Amniotic epithelial cell (primary cell): Measurements from ENCODE around the genes TMC6 and BIRC5.

DNA sequence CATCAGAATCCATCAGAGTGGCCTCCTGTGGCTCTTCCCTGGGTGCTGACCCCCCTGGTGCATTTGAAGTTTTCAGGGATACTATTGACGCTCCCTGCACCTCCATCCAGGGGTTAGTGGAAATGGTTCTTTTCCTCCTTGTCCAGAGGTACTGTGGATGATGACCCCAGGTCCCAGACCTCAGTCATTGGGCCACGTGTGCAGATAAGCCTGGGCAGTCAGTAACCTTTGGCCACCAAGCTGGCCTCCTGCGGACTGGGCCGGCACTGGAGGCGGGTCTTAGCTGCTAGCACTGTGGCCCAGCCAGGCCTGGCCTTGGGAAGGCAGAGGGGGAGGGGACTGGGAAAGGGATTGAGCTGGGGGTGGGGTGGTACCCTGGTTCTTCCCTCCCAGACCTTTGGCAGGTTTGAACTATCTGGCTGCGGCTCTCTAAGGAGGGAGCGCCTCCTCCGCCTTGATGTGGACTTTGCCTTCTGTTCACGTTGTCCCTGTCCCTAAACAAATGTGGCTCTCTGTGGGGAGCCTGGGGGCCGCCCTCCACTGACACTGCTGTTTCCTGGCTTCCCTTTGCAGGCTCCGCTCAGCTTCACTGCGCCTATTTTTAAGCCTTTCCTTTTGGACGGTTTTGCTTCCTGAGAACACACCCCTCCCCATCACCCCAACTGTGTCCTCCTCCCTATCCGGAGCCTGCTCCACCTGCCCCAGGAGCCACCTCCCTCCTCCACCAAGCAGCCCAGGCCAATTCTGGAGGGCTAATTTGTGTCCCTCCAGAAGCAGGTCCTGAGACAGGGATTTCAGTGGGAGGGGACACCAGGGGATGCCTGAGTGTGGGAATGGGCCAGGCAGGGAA is 111.2 kb downstream of the SEPTIN9 start:
- RRBS: no CpG with 5 or more reads among the region's 14 CpGs

DNA sequence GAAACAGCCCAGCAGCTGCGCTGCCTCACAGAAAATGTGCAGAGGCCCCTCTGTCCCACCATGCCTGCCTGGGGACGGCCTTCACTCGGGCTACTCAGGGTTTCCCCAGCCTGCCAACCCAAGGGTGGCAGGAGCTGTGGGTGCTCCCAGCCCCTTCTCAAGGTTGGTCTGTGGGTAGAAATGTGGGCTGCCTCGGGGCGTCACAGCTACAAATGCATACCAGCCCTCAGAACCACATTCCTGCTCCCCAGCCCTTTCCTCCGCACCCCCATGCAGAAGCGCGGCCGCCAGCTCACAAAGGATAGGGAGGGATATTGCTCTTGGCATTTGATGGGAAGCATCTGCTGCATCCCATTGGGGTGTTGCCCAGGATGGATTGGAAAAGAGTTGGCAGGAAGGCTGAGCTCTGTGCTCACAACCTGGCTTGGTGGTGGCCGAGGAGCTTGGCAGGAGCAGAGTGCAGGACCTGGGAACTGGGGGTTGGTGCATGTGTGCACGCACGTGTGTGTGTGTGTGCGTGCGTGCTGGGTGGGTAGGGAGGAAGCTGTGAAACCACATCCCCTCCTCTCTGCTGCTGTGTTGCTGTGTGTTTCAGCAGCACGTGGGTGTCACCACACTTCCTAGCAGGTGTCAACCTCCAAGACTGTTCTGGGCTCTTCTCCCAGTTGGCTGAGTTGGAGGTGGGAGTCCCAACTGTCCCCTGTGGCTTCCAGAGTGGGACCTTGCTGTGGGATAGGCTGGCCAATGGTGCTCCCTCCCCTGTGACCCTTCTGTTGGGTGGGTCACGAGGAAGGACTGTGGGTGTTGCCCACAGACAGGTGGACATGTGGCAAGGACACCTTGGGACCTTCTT is 164.0 kb downstream of the SEPTIN9 start:
- RRBS: no CpG with 5 or more reads among the region's 16 CpGs

DNA sequence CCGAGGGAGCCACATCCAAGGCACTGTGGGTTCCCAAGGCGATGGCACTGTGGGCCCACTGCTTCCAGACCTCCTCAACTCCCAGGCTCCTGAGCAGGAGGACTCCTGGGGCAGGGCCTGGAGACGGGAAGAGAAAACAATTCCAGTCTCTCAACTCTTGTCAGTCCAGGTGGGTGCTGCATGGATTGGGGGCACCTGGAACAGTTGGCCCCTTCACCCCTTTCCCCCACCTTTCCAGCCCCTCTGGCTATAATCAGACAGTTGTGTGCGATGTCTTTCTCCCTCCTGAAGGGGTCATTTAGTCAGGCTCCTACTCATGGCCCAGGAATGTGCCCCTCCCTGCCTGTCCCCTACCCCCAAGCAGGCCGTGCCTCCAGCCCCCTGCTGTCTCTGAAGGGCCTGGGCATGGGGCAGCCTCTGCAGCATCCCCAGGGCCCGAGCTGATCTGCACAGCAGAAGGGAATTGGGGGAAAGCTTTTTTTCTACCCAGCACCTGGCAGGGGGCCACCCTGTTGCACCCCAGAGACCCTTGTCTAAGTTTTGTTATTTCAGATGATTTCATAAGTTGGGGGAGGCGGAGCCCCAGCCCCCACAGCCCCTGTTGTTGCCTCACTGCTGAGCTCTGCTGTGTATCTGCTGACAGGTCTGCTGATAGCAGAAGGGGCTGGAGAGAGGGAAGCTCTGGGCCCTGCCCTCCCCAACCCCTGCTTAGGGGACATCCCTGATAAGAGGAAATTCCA is 189.8 kb downstream of the SEPTIN9 start:
- RRBS: no CpG with 5 or more reads among the region's 7 CpGs

DNA sequence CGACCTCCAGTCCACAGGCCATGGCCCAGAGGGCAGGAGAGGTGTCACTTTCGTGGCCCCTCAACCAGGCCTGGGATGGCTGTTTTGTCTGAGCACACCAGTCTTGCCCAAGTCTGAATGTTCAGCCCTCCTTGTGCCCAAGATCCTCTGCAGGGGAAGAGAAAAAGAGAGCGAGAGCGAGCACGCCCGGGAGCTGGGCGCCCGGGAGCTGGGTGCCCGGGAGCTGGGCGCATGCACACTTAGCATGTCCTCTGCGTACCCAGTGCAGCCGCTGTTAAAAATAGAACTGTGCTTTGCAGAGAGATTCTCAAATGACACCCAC is 273.8 kb downstream of the SEPTIN9 start:
- RRBS: no CpG with 5 or more reads among the region's 12 CpGs

DNA sequence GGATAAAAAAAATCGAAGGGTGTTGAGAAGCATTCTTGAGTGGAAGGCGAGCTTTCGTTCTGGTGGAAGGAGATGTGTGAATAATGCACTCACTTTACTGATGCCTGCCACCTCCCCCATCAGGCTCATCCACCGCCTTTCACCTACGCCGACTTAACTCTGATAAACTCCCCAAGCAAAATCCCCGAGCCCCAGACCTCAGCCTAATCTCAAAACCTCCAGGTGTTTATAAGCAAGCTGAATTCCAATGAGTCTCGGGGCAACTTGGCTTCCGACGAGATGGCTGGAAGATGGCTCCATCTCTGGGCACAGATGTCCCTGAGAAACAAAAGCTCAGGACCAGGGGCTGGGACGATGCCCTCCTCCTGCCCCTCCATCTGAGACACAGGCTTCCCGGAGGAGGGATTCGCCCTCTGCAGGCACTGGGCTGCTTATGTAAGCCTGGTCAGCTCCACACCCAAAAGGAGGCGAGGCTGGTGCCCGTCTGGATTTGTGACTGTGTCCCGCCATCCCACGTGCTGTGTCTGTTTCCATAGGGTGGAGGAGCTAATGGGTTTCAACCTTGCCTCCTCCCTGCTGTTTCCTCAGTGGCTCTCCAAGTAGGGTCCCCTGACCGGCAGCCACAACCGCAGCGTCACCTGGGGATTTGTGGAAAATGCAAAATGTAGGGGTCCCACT is 290.9 kb downstream of the SEPTIN9 start:
- RRBS: no CpG with 5 or more reads among the region's 20 CpGs

GRCh38 chr17:77666366-77666792 is 292.1 kb upstream of the TNRC6C start:
- RRBS: no CpG with 5 or more reads among the region's 8 CpGs

GRCh38 chr17:77735631-77736472 is 222.7 kb upstream of the TNRC6C start:
- RRBS: no CpG with 5 or more reads among the region's 16 CpGs

DNA sequence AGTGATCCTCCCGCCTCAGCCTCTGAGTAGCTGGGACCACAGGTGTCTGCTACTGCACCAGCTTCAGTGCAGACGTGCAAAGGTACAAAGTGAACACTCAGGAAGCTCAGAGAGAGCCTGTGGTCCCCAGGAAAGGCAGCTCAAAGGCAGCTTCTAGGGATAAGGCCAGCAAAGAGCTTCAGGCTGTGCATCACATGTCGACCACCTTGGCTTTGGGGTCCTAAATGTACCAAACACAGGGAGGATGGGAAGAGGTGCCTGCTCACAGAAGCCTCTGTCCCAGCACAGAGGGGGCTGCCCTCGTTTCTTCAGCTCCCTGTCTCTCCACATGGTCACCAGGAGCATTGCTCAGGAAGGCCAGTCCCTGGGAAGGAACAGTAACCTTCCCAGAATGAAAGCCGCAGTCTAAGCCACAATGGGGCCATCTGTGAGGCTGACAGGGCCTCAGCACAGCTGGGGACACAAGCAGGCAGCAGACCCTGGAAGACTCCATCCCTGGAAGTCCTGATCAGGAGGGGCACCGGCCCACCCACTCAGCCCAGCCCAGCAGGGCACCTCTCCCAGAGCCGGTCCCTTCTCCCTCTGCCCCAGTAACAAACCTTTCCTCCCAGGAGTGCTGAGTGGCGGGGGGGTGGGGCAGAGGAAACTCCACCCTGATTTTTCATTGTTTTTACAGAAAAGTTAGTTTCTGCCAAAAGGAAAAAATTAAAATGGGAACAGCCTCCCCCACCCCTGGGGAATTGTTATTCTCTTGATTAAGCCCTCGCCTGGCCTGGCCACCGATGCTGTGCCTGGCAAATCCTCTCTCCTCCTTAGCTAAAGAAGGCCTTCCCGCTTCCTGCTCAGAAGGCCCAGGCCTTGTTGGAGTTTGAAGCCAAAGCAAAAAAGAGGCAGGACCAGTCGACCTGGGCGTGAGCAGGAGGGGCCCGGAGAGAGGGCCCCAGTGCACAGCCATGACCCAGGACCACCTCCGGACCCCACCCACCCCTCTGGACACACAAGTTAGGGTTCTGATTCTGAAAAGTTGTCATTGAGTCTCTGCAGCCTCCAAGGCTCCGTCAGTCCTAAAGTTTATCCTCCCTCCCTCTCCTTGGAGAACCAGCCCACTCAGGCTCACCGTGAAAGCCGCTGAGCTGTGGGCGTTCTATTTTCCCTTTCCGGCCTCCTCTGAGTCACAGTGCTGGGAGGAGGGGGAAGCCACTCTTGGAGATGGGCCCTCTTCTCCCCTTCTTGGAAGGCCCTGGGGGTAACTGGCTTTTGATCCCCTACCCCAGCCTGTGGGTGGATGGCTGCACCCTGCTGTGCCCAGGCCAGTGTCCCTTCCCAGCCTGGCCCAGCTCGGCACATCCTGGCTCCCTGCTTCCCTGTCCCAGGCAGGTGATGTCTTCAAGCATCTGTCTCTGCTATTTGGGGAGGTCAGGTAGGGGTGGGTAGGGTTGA is 128.5 kb upstream of the TNRC6C start:
- RRBS: 46% methylated on average over 3 of the region's 21 CpGs

DNA sequence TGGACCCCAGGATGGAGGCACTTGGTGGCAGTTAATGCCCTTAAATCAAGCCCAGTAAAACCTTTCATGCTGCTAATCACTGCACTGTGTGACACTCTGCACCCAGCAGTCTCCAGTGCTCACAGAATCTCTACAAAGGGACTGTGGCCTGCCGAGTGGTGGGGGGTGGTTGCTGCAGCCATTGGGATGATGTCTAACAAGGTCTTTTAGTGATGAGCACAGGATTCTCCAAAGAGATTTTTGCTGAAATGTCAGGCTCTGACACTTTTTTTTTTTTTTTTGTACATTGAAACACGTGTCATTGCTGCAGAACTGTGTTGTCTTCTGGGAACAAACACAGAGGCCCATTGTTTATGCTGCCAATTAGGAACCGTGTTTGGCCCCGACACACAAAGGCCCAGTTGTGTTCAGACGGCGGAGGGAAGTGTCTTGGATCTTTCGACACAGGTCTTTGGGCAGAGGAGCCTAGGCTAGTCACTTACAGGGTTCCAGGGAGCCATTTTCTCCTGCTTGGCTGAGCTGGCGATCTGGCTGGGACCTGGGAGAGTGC is 16.2 kb upstream of the TNRC6C start:
- RRBS: no CpG with 5 or more reads among the region's 8 CpGs

DNA sequence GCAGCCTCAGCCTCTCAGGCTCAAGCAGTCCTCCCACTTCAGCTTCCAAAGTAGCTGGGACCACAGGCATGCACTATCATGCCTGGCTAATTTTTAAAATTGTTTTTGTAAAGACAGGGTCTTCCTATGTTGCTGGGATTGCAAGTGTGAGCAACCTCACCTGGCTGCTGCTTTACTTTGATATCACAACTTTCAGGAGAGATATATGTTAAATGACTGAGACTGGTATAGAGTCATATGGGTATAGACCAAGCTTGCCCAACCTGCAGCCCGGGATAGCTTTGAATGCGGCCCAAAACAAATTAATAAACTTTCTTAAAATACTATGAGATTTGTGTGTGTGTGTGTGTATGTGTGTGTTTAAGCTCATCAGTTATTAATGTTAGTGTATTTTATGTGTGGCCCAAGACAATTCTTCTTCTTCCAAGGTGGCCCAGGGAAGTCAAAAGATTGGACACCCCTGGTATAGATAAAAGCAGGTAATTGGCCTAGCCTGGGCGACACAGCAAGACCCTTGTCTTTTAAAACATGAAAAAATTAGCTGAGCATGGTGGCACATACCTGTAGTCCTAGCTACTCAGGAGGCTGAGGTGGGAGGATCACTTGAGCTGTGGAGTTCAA is 11.9 kb downstream of the TNRC6C start:
- RRBS: no CpG with 5 or more reads among the region's 3 CpGs

- RRBS: no CpG with 5 or more reads among the region's 1 CpG
Measured at GRCh38 chr17:77983034-77983272, 24.4 kb downstream of the TNRC6C start.

DNA sequence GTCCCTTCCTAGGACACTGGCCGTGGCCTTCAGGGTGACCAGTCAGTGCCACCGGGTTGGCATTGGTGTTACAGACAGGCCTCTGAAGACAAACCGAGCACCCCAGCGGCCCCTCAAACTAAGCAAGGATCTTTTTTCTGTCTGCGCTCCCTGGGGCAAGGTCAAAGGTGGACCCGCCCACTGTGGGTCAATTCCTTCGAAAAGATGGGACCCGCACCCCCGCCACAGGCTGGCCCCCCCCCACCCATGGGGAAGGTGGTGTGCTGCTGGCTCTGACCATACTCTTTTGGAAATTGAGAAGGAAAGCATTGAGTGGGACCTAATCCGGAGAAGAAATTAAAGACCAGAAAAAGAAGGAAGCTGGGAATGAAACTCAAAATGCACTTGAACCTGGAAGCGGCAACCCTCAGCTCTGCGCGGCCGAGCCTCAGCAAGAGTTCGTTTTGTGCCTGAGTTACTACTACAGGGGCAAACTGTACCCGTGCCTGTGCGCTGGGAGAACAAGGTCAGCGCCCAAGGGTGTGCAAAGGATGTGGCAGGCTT is 20.5 kb downstream of the TMC6 start:
- RRBS: no CpG with 5 or more reads among the region's 18 CpGs

DNA sequence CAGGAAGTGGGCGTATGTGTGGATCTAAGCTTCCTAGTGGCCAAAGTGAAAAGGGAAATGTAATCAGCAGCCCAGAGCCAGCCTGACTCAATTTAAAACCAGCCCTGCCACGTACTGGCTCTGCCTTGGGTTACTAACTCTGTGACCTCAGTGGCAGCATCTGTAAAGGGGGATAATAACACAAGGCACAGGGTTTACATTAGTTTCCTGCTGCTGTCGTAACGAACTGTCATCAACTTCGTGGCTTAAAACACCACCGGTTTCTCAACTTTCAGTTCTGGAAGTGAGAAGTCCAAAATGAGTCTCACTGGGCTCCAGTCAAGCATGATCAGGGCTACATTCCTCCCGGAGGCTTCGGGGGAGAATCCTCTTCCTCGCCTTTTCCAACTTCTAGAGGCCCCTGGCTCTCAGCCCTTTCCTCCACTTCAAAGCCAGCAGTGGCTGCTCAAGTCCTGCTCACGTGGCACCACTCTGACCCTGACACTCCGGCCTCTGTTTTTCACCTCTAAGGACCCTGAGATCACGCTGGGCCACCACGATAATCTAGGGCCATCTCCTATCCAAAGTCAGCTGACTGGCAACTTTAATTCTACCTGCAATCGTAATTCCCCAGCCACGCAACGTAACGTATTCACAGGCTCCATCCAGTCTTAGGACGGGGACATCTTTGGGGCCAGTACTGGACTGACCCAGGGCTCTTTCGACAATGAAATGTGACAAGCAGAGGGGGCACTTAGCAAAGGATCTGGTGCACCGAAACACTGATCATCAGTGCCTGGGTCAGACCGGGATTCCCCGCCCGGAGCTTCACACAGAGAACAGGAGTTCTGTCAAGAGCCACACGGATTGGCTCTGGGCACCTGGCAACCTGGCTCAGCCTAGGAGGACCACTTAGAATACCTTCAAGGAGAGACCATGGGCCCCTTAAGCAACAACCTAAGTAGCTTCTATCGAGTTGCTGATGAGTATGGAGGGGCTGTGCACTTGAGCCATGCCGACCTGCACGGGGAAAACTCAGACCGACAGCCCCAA is 14.4 kb downstream of the TMC6 start:
- RRBS: 92% methylated on average over 2 of the region's 28 CpGs

- RRBS: 86% methylated on average over 8 of the region's 29 CpGs
Measured at GRCh38 chr17:78118792-78119839, 9.4 kb downstream of the TMC6 start.

GRCh38 chr17:78125112-78125654 is 3.4 kb downstream of the TMC6 start:
- RRBS: no CpG with 5 or more reads among the region's 27 CpGs

- RRBS: 1% methylated on average over 26 of the region's 69 CpGs
Measured at GRCh38 chr17:78128094-78129027, at the start of gene TMC6. Gene TMC6 (minus strand): TSS chr17:78128755.

DNA sequence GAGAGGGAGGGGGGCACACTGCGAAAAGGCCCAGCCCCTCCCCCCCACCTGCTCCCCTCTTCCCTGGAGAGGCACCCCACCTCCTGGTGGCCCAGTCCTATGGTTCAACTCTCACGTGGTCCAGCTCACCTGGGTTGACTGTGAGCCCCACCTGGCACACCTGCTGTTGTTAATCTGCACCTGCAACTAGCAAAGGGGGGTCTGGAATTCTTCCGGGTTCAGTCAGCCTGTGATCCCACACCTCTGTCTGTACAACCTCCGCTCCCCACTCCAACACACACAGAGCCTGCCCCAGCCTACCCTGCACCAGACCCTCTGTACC is 1.9 kb upstream of the SYNGR2 start:
- RRBS: no CpG with 5 or more reads among the region's 4 CpGs

GRCh38 chr17:78184754-78185259 is 2.0 kb downstream of the TK1 start:
- RRBS: no CpG with 5 or more reads among the region's 10 CpGs

GRCh38 chr17:78185343-78185674 is 1.5 kb downstream of the TK1 start:
- RRBS: no CpG with 5 or more reads among the region's 5 CpGs

DNA sequence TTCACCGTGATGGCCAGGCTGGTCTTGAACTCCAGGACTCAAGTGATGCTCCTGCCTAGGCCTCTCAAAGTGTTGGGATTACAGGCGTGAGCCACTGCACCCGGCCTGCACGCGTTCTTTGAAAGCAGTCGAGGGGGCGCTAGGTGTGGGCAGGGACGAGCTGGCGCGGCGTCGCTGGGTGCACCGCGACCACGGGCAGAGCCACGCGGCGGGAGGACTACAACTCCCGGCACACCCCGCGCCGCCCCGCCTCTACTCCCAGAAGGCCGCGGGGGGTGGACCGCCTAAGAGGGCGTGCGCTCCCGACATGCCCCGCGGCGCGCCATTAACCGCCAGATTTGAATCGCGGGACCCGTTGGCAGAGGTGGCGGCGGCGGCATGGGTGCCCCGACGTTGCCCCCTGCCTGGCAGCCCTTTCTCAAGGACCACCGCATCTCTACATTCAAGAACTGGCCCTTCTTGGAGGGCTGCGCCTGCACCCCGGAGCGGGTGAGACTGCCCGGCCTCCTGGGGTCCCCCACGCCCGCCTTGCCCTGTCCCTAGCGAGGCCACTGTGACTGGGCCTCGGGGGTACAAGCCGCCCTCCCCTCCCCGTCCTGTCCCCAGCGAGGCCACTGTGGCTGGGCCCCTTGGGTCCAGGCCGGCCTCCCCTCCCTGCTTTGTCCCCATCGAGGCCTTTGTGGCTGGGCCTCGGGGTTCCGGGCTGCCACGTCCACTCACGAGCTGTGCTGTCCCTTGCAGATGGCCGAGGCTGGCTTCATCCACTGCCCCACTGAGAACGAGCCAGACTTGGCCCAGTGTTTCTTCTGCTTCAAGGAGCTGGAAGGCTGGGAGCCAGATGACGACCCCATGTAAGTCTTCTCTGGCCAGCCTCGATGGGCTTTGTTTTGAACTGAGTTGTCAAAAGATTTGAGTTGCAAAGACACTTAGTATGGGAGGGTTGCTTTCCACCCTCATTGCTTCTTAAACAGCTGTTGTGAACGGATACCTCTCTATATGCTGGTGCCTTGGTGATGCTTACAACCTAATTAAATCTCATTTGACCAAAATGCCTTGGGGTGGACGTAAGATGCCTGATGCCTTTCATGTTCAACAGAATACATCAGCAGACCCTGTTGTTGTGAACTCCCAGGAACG is at the start of gene BIRC5:
TSS of gene BIRC5 (plus strand) at position 315 of the 1,137 bp plus-strand sequence.
- RRBS: 6% methylated on average over 4 of the region's 67 CpGs